Gastrocnemius medialis (tissue), 3 donors: ENCODE data around the genes LRRC74B and SDF2L1.

DNA sequence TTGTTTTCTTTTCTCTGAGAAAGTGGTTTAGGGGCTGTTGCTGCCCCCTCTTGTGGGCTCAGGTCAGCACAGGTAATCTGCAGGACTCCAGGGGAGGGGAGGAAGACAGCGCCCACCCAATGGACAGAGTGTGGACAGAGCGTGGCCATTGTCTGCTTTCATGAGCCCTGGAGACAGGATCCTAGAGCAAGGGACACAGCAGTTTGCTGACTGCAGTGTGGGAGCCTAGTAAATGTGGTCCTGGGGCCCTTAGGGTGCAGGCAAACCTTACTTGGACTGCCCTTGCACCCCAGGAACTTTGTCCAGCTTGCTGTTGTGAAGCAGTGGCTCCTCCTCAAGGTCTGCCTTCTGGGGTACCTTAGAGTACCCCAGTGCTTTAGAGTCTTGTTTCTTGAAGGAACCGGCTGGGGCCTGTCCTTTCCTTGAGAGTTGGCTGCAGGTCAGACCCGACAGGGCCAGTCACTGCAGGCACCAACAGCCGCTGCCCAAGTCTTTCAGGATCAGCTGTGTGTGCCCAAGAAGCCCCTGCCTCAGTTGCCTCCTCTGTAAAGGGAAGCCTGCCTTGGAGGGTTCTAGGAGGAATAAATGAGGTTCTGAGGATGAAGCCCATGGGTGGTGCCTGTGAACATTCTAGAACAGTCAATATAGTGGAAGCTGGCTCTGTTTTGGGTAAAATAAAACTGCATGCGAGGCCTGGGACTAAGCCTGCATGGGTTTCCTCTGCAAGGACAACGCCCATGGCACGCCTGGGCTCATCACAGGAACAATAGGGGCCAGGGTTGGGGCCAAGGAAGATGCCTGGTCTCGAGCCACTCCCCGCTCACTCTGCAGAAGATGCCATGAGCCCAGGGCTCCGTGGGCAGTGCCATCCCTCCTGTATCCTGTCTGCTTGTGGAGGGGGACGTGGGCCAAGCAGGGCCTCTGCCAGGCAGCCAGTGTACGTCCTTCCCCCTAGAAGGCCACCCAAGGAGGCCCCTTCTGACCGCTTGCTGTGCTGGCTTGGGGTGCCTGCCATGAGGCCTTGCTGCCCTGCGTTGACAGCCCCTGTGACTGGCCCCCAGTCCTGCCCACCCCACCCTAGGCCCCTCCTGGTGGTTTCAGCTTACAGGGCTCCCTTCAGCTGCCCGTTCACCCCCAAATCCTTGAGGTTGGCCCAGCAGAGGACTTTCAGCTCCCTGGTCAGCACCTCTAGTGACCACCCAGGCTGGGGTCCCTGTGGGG lies 81.5 kb downstream of the MED15 start:
- PRO-cap, result no peak
- RAMPAGE, long total RNA, 3 experiments, result no peak in any of the 3 experiments

DNA sequence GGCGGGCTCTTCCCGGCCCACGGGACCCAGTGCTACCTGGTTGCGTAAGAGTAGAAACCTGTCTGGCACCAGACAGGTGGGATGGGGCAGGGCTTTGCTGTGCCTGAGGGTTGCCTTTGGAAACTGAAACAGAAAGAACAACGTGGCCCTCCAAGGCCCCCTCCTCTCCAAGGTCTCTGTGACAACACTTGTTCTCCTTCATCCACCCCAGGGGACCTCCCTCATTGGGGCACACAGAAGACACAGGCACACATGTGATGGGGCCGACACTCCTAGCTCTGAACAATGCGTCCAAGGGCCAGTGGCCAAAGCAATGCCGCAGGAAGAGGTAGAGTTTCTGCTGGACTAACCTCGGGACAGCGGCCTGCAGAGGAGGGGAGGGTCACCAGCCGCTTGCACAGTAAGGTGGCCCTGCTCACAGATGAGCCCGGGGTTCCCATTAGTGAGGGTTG lies 99.1 kb downstream of the MED15 start:
- PRO-cap, result no peak
- RAMPAGE, long total RNA, 3 experiments, result no peak in any of the 3 experiments

- PRO-cap, result no peak
- RAMPAGE, long total RNA, 3 experiments, result no peak in any of the 3 experiments
These were observed 117.2 kb upstream of the SERPIND1 start for GRCh38 chr22:20656724-20657018.

DNA sequence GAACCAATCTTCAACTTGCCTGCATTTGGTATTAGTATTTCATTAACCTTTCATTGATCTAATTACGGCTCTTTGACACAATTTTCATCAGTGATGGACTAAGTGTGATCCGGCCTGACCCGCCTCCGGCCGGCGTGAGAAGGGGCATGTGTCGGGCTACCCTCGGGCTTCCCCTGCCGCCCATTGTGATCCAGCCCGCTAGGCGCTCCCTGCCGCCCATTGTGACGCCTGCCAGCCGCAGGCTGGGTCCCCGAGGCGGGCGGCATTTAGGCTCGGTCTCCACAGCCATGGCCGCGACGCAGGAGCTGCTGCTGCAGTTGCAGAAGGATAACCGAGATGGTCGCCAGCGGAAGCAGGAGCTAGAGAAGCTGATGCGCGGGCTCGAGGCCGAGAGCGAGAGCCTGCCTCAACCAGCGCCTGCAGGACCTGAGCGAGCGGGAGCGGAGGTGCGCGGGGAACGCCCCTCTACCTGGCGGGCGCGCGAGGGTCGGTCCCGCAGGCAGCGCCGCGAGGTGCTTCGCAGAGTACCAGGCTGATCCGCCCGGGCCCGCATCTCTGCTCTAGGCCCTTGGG lies 72.0 kb upstream of the SERPIND1 start:
- PRO-cap, result no peak
- RAMPAGE, long total RNA, 3 experiments, result no peak in any of the 3 experiments

DNA sequence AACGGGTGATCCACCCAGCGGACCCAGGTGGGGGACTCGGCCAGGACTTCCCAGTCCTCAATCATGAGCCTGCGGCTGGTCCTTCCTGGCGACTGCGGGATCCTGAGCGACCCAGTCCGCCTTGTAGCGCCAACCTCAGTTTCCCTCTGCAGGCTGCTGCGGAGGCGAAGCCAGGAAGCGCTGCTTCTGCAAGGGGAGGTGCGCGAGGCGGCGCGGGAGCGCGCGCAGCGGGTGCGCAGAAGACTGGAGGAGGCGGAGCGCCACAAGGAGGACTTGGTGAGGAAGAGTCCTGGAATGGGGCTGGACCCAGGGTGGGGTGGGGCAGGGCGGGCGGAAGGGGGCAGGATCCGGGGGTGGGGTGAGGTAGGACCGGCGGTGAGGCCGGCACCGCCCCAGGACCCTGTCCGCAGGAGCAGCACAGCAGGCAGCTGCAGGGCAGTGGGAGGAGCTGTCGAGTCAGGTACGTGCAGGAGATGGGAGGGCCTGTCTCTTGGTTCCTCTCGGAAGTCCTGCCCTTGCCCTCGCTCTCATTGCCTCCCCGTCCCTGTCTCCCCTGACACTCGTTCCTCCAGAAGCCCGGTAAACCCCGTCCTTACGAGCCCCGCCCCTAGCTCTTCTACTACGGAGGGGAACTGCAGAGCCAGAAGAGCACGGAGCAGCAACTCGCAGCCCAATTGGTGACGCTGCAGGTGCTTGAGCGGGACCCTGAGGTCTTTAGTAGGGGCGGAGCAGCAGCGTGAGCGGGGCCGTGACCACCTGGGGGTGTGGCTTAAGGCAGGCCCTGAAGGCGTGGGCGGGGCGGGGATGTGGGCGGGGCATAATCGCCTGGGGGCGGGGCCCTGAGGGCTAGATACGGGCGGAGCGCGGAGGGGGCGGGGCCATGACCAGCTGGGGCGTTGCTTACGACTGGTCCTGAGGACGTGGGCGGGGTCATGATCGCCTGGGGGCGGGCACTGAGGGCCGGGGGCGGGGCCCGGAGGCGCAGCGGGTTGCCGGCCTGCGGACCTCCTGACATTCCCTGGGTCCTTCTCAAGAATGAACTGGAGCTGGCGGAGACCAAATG lies 71.1 kb upstream of the SERPIND1 start:
- PRO-cap, result no peak
- RAMPAGE, long total RNA, 3 experiments, result no peak in any of the 3 experiments

- PRO-cap, result no peak
- RAMPAGE, long total RNA, 3 experiments, result no peak in any of the 3 experiments
These were observed 21.9 kb downstream of the SERPIND1 start for GRCh38 chr22:20795284-20796773.

- PRO-cap, result no peak
- RAMPAGE, long total RNA, 3 experiments, result no peak in any of the 3 experiments
These were observed 39.0 kb downstream of the PI4KA start for GRCh38 chr22:20819656-20819990.

DNA sequence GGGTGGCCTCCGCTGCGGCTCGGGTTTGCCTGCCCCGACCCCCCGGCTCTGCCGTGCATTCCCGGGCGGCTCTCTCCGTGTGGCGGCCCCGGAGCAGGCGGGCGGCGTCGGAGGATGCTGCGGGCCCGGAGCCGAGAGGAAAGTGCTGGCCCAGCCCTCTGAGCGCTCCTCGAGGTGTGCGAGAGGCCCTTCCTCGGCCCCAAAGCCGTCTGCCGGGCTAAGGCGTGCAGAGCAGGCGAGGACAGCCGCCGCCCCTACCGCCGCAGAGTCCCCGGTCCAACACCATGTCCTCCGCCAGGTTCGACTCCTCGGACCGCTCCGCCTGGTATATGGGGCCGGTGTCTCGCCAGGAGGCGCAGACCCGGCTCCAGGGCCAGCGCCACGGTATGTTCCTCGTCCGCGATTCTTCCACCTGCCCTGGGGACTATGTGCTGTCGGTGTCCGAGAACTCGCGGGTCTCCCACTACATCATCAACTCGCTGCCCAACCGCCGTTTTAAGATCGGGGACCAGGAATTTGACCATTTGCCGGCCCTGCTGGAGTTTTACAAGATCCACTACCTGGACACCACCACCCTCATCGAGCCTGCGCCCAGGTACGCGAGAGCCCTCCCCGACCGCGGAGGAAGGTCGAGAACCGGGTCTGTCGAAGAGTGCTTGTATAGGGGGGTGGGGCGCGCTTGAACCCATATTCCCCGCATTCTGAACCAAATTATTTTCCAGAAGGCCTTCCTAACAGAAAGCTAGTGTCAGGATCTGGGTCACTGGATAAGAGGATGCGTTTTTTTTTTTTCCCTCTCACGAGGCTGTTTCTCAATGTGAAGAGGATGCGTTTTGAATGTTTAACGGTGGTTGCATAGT lies 674 bp downstream of the CRKL start:
- PRO-cap, result unidirectional peak, minus-strand start at position 211 of the sequence
- RAMPAGE, long total RNA, 3 experiments, result no peak in any of the 3 experiments

GRCh38 chr22:20933567-20934247 lies 16.5 kb downstream of the CRKL start:
- PRO-cap, result no peak
- RAMPAGE, long total RNA, 3 experiments, result no peak in any of the 3 experiments

- PRO-cap, result no peak
- RAMPAGE, long total RNA, 3 experiments, result no peak in any of the 3 experiments
These were observed 23.5 kb upstream of the AIFM3 start for GRCh38 chr22:20943449-20944015.

- PRO-cap, result no peak
- RAMPAGE, long total RNA, 3 experiments, result no peak in any of the 3 experiments
These were observed 9.0 kb upstream of the AIFM3 start for GRCh38 chr22:20958115-20958427.

- PRO-cap, result no peak
- RAMPAGE, long total RNA, 3 experiments, result no peak in any of the 3 experiments
These were observed 266 bp downstream of the SLC7A4 start for GRCh38 chr22:21032162-21032428.

DNA sequence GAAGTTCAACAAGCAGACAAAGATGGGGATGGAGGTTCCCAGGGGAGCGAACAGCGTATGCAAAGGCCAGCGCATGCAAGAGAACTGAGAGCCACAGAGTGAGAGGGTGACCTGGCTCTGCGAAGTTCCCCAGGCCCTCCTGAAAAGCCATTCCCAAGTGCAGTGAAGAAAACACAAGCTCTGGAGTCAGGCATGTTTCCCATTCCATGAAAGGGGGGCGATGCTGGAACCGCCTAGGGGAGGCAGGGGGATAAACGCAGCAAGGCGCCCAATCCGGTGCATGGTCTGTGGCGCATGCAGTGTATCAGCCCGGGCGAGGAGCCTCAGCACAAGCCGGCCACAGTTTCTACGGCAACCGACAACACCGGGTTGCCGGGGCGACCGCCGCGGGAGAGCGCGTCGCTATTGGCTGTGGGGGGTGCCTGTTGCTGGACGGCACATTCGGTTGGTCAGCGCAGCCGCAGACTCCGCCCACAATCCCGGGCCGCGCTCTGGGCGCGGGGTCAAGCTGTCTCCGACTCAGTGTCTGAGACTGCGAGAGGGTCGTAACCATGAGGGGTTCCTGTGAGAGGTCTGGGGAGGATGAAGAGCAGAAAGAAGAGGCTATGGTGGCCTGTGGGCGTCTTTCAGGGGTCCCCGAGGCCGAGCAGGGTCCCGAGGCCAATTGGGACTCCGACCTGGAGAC lies at the start of gene LRRC74B:
Gene LRRC74B, plus strand, starts transcription at position 511 of the 685 bp plus-strand sequence.
- PRO-cap, result no peak
- RAMPAGE, long total RNA, 3 experiments, result no peak in any of the 3 experiments

DNA sequence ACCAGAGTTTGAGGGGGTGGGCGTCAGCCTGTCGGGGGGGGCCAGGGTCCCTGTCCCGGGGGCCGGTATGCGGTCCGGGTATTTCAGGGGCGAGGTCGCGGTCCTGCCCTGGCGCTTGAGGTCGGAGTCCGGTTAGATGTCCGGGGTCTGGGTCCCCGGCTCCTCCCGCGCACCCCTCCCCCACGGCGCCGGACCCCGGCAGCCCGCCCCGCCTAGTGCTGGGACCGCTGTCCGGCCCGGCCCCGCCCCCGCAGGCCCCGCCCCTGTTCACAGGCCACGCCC lies 217 bp upstream of the HIC2 start:
- PRO-cap, result no peak
- RAMPAGE, long total RNA, 3 experiments, result no peak in any of the 3 experiments

GRCh38 chr22:21448034-21448461 lies 19.1 kb upstream of the TMEM191C start:
- PRO-cap, result no peak
- RAMPAGE, long total RNA, 3 experiments, result no peak in any of the 3 experiments

- PRO-cap, result no peak
- RAMPAGE, long total RNA, 3 experiments, result no peak in any of the 3 experiments
These were observed 20.5 kb downstream of the UBE2L3 start for GRCh38 chr22:21587688-21588654.

DNA sequence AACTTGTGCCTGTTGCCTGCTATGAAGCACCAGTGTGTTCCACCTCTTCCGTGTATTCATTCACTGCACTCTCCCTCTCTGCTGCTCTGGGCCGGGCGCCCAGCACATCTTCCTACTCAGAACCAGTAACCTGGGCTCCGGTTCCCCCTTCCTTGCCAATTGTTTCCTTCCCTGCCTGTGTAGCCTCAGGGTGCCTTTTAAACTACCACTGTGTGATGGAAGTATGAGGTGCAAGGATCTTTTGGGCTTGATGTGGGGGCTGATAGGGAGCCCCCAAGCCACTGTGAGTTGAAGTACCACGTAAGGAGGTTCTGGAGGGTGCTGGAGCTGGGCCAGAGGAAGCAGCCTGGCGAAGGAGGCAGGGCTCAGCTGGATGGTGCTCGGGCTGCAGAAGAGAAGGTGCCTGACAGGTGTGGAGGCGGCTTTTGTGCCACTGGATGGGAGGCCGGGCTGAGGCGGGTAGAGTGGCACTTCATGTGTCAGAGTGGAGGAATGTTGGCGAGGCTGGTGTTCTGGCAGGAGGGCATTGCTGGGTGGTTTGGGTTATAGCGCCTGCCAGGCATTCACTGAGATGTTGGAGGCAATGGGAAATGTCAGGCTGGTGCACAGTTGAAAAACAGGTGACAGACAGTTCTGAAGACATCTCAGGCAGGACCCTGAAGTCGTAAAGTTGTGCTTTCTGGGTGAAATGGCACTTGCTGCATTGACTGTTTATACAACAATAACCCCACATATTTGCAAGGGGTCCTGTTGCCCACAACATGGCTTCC lies 24.1 kb downstream of the UBE2L3 start:
- PRO-cap, result no peak
- RAMPAGE, long total RNA, 3 experiments, result no peak in any of the 3 experiments

- PRO-cap, result no peak
- RAMPAGE, long total RNA, 3 experiments, result no peak in any of the 3 experiments
These were observed 4.6 kb downstream of the YDJC start for GRCh38 chr22:21624813-21626033.

DNA sequence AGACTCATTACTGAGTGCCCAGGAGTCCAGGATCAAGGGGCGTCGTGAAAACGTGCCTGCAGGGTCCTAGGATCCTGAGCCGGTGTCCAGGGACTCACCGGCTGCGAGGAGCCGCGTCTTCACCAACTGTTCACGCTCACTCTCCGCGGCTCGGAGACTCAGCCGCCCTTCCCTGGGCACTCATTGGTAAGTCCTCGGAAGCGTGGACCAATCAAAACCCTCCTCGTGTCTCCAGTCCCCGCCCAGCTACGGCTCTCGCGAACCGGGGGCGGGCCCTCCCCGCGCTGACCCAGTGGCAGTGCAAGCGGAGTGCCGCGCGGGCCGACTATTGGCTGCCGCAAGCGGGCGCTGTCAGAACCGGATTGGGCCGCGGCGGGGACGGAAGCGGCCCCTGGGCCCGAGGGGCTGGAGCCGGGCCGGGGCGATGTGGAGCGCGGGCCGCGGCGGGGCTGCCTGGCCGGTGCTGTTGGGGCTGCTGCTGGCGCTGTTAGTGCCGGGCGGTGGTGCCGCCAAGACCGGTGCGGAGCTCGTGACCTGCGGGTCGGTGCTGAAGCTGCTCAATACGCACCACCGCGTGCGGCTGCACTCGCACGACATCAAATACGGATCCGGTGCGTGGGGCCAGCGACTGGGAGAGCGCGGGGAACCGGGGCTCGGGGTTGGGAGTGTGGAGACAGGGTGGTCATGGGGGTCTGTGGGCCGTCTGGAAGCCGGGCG lies at the start of gene SDF2L1:
Gene SDF2L1, plus strand, starts transcription at position 390 of the 717 bp plus-strand sequence.
- PRO-cap, result bidirectional peak, plus-strand start at position 354 of the sequence, minus-strand start at position 134 of the sequence
- RAMPAGE, long total RNA, 3 experiments, result start-site peak on the plus strand in 2 of 3 experiments, centred at positions 414 to 415 of the sequence, 32 to 101 reads per replicate

- PRO-cap, result no peak
- RAMPAGE, long total RNA, 3 experiments, result no peak in any of the 3 experiments
These were observed 8.1 kb upstream of the PPIL2 start for GRCh38 chr22:21657374-21658423.